Breast epithelium (tissue), 2 donors: ENCODE measurements around a stretch of chr2.

DNA sequence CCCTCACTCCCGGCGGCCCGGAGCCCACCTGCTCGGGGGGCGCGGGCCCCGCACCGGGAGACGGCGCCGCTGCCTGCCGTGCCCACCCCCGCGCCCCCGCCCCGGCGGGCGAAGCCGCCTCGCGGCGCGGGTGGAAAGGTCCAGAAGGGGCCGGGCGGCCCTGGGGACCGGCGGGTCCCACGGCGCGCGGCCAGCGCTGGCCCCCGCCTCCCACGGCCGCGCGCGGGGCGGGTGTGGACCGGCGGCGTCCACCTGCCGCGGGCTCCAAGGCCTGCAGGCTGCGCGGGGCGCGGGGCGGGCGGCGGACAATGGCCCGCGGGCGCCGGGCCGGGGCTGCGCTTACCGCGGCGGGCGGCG is 493 bp downstream of the HDAC4 start:
- PRO-cap: unidirectional peak, plus-strand start at position 143 of the sequence
- RAMPAGE, long total RNA, 2 experiments: no peak in any of the 2 experiments

- PRO-cap: bidirectional peak, plus-strand start at chr2:239401730, minus-strand start at chr2:239401646
- RAMPAGE, long total RNA, 2 experiments: start-site peak on the plus strand in 1 of 2 experiments, at chr2:239401711-239401742 at its widest, 27 reads per replicate
Observed at GRCh38 chr2:239401488-239402285, 867 bp upstream of the HDAC4 start.

DNA sequence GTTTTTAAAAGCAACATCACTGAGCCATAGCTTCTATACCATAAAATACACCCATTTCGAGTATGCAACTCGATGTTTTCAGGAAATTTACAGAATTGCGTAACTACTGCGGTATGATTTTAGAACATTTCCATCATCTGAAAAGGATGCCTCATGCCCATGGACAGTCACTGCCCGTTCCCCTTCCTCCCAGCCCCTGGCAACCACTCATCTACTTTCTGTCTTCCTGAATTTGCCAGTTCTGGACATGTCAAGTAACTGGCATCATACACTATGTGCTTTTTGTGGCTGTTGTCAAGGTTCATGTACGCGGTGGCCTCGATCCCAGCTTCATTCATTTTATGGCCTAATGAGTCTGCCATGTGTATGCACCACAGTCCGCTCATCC is 88.0 kb downstream of the NDUFA10 start:
- PRO-cap: no peak
- RAMPAGE, long total RNA, 2 experiments: no peak in any of the 2 experiments

DNA sequence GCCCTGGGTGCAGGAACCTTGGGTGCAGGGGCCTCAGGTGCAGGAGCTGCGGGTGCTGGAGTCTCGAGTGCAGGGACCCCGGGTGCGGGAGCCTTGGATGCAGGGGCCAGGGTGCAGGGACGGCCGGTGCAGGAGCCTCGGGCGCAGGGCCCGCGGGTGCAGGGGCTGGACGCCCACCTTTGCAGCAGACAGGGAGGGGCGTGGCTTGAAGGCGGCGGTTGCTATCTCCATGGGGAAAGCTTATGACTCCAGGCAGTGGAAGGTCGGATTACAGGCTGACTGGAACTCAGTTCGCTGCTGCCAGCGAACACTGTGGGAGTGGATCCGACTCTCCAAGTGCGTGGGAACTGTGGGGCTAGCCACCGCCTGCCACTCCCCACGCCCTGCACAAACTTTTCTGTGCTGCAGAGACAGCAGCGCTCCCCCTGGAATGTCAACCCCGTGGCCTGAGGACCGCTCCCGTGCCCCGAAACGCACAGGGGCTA is 40.3 kb downstream of the COPS9 start:
- PRO-cap: unidirectional peak, plus-strand start at position 289 of the sequence
- RAMPAGE, long total RNA, 2 experiments: no peak in any of the 2 experiments

- PRO-cap: no peak
- RAMPAGE, long total RNA, 2 experiments: no peak in any of the 2 experiments
Observed at GRCh38 chr2:240232903-240233636, 92.6 kb upstream of the OTOS start.

GRCh38 chr2:240387577-240388047 is 47.9 kb upstream of the GPC1 start:
- PRO-cap: no peak
- RAMPAGE, long total RNA, 2 experiments: no peak in any of the 2 experiments

GRCh38 chr2:240436138-240436593 is 703 bp downstream of the GPC1 start:
- PRO-cap: no peak
- RAMPAGE, long total RNA, 2 experiments: no peak in any of the 2 experiments

DNA sequence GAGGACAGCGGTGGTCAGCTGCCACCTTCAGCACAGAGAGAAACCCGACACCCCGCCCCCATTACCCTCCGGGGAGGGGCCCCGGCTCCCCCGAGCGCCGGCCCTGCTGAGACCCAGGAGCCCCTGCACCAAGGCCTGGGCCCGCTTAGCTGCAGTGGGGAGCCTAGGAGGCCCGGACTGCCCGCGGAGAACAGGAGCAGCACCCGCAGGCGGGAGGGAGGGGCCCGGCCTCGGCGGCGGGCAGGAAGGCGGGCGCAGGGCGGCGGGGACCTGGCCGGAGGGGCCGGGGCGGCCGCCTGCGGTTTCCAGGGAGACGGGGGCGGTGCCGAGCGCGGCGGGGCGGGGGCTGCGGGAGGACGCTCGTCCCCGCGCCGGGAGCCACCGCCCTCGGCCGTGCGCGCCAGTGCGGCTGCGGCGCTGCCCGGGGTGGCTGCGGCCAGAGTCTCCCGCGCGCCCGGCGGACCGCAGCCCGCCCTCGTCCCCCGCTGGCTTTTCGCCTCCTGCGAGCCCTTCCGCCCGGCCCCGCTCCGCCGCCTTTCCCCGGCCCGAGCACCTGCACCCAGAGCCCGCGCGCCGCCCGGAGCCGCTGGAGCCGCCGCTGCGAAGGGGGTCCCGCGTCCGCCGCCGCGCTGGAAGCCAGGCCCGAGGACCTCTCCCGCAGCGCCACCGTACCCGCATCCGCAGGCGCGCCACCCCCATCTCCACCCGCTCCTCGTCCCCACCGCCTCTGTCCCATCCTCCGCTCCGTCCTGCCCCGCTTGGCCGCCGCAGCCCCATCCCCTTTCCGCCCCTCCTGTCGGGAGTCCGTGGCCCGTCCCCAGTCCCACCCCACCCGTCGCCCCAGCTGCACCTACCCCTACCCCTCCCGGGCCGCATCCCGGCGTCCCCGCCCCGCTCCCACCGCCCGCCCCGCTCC is 17.2 kb downstream of the GPC1 start:
- PRO-cap: unidirectional peak, plus-strand start at position 403 of the sequence
- RAMPAGE, long total RNA, 2 experiments: no peak in any of the 2 experiments

DNA sequence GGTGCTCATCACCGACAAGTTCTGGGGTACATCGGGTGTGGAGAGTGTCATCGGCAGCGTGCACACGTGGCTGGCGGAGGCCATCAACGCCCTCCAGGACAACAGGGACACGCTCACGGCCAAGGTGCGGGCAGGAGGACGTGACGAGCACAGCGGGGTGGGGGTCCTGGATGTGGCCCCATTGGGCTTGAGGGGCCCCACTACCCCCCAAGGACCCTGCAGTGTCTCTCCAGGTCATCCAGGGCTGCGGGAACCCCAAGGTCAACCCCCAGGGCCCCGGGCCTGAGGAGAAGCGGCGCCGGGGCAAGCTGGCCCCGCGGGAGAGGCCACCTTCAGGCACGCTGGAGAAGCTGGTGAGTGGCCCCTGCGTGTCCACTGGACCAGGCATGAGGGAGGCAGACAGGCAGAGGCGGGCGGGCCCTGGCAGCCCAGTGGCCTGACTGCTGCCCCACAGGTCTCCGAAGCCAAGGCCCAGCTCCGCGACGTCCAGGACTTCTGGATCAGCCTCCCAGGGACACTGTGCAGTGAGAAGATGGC is 29.2 kb downstream of the GPC1 start:
- PRO-cap: no peak
- RAMPAGE, long total RNA, 2 experiments: no peak in any of the 2 experiments

DNA sequence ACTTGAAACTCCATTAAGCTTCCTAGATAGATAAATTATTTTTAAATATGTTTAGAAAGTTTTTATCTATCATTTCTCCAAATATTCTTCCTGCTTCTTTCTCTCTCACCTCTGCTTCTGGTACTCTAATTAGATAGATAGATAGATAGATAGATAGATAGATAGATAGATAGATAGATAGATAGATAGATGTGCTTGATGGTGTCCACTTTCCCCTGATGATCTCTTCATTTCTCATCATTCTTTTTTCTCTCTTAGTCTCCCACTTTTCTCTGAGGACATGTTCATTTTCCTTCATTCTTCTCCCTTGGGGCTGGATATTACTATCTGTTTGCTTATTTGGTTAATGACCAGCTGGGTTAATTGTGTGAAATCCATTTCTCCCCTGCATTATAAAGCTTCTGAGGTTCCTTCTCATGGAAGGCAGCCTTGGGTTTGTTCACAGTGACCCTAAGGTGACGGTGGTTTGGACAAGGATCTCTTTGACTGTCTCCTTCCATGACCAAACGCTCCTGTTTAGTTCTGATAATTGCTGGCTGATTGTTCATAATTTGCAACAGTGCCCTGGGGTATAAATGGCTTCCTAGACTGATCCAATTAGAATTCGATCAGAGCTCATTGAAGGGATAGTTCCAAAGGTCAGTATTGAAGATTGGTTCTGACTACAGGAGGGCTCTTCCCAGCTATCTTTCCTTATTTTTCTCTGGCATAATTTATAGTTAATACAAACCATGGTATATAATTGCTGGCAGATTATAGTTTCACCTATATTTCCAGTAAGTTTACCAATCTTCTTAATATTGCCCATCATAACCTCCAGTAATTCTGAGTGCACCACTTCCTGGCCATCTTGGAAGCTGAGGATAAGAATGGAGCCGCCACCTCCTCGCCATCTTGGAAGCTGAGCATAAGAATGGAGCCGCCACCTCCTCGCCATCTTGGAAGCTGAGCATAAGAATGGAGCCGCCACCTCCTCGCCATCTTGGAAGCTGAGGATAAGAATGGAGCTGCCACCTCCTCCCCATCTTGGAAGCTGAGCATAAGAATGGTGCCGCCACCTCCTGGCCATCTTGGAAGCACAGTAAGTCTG is 61.1 kb downstream of the GPC1 start:
- PRO-cap: no peak
- RAMPAGE, long total RNA, 2 experiments: no peak in any of the 2 experiments

- PRO-cap: no peak
- RAMPAGE, long total RNA, 2 experiments: no peak in any of the 2 experiments
Observed at GRCh38 chr2:240569341-240569764, 1.1 kb downstream of the RNPEPL1 start.

DNA sequence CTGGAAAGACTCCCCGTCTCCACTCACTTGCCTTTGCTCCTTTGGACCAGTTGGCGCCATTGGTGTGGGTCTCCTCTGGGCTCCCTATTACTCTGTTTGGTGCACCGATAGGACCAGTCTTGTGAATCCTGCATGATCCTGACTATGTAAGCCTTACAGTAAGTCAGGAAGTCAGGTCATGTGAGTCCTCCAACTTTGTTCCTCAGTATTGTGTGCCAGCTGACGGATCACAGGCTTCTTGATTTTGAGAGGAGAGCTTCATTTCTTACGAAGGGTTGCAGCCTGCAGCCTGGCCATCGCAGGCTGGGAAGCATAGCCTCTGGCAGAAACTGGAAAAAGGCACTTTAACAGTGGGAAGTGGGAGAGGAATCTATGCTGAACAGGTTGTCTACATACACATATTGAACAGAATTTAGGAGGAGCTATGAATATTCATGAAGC is 13.8 kb downstream of the AQP12A start:
- PRO-cap: no peak
- RAMPAGE, long total RNA, 2 experiments: no peak in any of the 2 experiments

GRCh38 chr2:240820933-240821723 is 1.1 kb upstream of the KIF1A start:
- PRO-cap: no peak
- RAMPAGE, long total RNA, 2 experiments: no peak in any of the 2 experiments

DNA sequence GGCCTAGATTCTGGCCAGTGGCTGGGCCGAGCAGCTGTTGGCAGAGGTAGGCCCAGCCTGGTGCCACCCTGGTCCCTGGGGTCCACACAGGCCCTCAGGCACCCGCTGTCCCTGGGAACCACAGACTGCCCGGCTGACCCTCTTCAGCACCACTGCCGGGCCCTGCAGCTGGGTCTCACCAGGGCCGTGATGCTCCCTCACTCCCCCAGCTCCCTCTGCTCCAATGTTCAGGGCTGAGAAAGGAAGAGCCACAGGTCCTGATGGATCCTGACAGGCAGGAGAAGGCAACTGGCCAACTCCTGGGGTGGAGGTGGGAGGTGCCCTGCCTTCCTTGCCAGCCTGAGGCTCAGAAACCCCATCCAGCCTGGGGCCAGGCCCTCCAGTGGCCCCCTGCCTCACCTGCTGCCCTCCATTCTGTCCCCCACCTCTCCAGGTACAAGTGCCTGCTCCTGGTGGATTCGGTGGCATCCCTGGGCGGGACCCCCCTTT is 4.0 kb downstream of the AGXT start:
- PRO-cap: no peak
- RAMPAGE, long total RNA, 2 experiments: no peak in any of the 2 experiments

GRCh38 chr2:240896539-240897116 is 672 bp upstream of the MAB21L4 start:
- PRO-cap: no peak
- RAMPAGE, long total RNA, 2 experiments: no peak in any of the 2 experiments

DNA sequence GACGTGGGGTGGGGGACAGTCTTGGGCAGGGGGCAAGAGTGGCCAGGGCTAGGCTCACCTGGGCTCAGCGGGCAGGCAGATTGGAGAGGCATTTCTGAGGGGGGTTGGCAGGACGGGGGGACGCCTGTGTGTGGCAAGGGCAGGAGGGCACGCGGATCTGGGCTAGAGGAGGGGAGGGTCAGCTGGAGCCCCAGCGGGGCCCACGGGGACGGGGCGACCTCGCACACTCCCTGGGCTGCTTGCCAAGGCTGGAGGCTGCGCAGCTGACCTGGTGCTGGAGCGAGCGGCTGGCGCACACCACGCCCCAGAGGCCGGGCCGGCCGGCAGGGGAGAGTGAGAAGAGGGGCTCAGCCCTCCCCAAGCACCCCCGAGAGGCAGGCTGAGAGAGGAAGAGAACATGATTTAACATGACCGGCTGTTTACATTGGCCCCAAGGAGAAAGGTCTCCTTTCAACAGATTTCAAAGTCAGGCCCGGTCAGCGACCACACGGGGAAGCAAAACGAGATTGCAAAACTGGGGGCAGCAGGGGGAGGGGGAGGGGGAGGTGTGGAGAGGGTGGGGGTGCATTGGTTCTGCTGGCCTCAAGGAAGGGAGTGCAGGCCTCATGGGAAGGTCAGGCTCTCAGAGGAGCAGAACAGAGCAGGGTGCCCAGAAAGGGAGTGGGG is 37.9 kb upstream of the SNED1 start:
- PRO-cap: no peak
- RAMPAGE, long total RNA, 2 experiments: no peak in any of the 2 experiments

- PRO-cap: no peak
- RAMPAGE, long total RNA, 2 experiments: no peak in any of the 2 experiments
Observed at GRCh38 chr2:240967207-240967895, 31.1 kb upstream of the SNED1 start.

DNA sequence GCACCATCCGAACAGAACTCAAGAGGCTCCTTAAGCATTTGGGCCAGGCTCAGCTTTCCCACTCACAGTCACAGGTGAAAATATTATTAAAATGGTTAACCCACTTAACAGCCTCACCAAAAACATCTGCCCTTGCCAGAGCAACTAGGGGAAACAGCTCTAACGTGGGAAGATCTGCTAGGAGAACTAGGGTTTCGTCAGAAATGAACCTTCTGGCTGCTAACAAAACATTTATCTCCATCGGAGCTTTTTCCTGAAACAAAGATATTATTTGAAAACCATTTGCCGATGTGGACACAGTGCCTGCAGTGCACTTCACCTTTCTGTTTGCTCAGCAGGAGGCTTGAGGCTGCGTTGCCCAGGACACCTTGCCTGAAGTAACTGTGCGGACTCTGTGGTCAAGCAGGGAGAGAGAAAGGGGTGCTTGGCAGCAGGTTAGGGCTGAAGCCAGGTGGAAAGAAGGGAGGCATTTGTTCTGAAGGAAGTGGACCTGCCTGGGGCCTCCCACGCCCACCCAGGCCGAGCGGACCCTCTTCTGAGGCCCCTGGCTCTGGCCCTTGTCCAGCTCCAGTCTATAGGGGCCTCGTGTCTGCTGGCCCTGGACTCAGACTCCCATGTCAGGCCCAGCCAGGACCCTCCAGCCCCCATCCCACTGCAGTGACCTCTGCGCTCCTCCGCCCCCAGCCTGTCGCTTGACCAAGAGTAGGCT is 2.3 kb downstream of the SNED1 start:
- PRO-cap: no peak
- RAMPAGE, long total RNA, 2 experiments: no peak in any of the 2 experiments

GRCh38 chr2:241055996-241056512 is 46.0 kb downstream of the MTERF4 start:
- PRO-cap: no peak
- RAMPAGE, long total RNA, 2 experiments: no peak in any of the 2 experiments

DNA sequence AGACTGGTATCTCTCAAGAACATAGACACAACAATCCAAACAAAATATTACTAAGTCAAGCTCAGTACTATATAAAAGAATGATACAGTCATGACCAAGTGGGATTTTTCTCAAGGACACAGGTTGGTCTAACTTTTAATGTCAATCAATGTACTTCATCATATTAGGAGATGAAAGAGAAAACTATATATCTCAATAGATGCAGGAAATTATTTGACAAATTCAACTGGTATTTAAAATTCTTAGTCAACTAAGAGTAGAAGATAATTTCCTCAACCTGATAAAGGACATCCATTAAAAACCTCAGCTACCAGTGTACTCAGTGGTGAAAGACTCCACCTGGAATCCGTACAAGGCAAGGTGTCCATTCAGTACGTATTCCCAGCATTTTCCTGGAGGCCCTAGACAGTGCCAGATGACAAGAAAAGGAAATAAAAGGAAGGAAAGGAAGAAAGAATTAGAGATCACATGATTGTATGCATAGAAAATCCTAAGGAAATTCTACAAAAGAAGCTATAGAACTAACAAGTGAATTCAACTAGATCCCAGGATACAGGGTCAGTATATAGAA is 42.5 kb downstream of the MTERF4 start:
- PRO-cap: no peak
- RAMPAGE, long total RNA, 2 experiments: no peak in any of the 2 experiments